AG10803 (cell line): Measurements from ENCODE around the genes ADAM30 and NBPF15.

DNA sequence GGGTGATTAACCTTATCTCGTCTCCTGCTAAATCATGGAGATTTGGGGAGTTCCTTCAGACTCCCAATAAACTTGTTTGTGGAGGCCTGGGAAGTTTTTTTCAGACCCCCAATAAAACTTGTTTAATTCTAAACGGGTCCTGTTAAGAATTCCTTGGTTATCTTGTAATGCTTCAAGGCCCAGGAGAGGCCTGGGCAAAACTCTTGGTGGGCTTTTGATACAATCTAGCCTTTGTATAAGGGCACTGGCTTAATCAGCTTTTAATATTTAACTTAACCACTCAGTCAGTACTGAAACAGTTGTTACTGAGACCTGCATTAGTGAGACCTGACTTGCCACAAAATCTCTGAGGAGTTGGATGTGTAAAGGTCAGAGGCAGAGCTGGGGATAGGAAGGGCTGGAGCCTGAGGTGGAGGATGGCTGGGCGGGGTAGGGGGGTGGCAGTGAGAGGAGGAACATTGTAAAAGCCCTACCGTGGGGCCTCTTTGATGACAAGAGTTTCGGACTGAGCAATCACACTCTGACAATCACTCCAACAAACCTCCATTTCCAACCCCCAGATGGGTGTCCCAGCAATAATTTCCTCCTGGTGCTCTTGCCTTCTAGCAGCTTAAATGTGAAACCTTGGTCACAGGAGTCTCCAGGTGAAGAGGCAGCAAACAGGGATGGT is 6.3 kb upstream of the HMGCS2 start:
- RRBS = no CpG with 5 or more reads among the region's 5 CpGs

DNA sequence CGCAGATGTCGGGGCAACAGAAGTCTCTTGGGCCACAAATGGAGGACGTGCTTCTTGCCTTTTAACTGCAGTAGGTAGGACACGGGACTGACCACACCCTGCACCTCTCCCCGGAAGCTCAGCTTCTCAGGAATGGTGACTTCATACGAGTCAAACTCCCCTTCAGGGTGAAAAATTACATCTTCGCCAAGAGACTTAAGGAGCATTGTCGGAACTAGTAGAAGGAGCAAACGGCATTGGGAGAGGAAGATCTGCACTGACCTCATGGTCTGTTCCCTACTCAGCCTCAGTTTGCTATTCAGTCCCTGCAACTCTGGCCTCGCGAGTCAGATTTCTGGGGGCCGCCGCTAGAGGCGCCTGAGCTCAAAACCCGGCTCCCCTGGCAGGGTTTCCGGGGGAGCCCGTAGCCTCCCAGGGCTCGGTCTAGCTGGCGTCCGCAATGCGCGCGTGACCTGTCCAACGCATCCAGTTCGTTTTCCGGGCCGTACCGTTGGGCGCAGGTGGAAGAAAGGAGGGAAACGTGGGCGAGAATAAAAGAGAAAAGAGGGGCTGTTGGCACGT is at the start of gene ADAM30:
Gene ADAM30 (minus strand): TSS at position 445 of the 561 bp plus-strand sequence.
- RRBS = 25% methylated on average over 8 of the region's 32 CpGs

DNA sequence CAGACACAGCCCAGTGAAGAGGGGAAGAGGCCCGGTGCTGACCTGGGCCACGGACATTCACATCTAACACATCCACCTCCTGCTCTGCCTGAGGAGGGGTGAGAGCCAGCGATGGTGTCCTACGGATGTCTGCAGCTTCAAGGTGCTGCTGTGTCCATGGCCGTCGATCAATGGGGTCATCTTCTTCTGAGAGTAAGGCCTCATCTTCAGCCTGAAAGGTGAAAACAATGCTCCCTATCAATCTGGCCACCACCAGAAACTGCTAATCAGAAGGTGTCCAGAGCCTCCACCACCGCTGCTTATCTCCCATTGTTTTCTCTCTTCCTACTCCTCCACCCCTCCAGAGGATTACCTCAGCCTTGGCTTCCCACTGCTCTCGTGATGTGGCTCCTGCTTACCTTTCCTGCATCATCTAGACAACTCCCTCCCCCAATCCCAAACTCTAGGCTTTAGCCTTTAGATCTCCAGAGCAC is 23.9 kb upstream of the ADAM30 start:
- RRBS = no CpG with 5 or more reads among the region's 8 CpGs

GRCh38 chr1:120665017-120665723 is 58.6 kb upstream of the NOTCH2NLR start:
- RRBS = no CpG with 5 or more reads among the region's 50 CpGs

- RRBS = no CpG with 5 or more reads among the region's 88 CpGs
Observed at GRCh38 chr1:120912903-120914035, 23.7 kb downstream of the PPIAL4A start.

- RRBS = no CpG with 5 or more reads among the region's 11 CpGs
Observed at GRCh38 chr1:121000896-121001228, 111.3 kb downstream of the PPIAL4A start.

- RRBS = no CpG with 5 or more reads among the region's 38 CpGs
Observed at GRCh38 chr1:121051213-121051920, 132.8 kb downstream of the FAM72B start.

GRCh38 chr1:121586597-121587179 is 401.9 kb downstream of the SRGAP2C start:
- RRBS = no CpG with 5 or more reads among the region's 9 CpGs

GRCh38 chr1:143748928-143749226 is 156.9 kb downstream of the H3-7 start:
- RRBS = no CpG with 5 or more reads among the region's 3 CpGs

GRCh38 chr1:143884917-143885282 is 20.9 kb downstream of the H3-7 start:
- RRBS = no CpG with 5 or more reads among the region's 36 CpGs

- RRBS = no CpG with 5 or more reads among the region's 22 CpGs
Observed at GRCh38 chr1:143972410-143972780, 609 bp upstream of the FAM72C start.

GRCh38 chr1:144460694-144460973 is 835 bp downstream of the NBPF15 start:
- RRBS = 2% methylated on average over 6 of the region's 9 CpGs

DNA sequence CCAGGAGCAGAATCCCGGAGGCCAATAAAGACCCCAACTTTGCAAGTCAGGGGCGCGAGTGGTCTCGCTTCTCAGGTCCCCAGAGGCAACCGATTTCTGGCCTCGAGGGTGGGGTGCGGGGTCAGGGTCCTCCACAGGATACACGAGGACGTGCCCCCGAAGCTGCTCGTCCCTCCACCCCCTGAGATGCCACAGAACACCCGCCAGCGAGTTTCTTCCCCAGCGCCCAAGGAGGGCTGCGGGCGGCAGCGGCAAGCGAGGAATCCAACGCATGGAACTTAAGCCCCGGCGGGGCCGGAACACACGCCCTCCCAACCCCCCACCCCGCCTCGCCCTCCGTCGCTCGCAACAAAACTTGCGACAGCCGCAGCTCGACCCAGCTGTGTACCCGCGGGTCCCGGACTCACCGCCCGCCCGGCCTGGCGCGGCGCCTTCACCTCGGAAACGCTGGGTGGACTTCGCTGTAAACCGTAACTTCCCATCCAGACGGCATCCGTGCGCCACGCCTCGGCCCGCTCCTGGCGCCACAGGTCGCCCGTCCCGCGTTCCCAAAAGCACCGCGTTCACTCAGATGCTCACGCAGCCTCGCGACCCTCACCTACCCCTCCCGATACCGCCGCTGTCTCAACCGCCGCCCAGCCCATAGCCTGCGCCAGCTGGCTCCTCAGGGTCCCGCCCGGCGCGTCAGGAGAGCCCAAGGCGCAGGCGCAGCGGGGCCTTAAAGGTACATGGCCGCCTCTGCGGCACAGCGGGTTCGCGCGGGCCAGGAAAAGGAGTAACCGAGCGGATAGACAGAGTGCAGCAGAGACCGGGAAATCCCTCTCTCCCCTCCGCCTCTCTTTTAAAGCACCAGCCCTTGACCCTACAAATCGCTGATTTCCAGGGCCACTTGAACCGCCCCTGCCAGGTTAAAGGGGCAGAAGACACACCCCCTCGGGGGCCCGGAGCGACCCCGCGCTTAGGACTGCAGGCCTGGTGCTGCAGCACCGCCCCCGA is at the start of gene NBPF15:
Gene NBPF15 (minus strand): TSS at position 696 of the 996 bp plus-strand sequence.
- RRBS = no CpG with 5 or more reads among the region's 92 CpGs

- RRBS = no CpG with 5 or more reads among the region's 30 CpGs
Observed at GRCh38 chr1:144490227-144490826, 28.9 kb upstream of the NBPF15 start.

DNA sequence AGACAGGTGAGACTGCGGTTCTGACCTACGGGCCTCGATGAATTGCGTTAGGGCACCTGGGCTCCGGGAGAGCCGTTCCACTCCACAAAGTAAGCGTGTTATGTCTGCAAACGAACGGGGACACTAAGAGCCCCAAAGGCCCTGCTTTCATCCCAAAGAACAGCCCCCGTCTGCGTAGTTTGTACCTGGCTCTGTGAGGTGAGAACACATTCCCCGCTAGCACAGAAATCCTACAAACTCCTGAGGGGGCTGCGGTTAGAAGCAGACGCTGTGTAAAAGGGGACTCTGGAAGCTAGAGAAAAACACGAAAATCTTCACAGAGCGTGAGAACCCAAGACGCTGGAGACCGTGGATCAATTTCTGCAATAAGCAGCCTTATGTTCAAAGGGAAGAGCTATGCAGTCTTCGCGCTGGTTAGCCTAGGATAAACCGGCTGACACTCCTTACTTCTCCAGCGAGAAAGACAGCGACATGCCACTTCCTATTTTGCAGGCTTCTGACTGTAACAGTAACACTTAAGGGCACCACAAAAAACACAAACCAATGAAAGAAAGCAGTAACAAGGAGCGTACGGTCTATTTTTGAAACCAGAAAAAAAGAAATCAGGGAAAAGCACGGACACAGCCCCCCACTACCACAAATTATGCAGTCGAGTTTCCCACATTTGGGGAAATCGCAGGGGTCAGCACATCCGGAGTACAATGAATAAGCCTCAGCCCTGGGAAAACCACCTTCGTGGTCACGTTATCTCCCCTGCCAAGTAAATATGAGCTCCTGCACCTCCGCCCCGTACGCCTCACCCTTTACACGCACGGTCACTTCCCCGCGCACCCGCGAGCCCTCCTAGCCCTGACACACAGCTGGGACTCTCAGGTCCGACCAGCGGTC is 41.3 kb upstream of the PPIAL4F start:
- RRBS = no CpG with 5 or more reads among the region's 42 CpGs

- RRBS = no CpG with 5 or more reads among the region's 25 CpGs
Observed at GRCh38 chr1:144552064-144552472, 40.6 kb upstream of the PPIAL4F start.

DNA sequence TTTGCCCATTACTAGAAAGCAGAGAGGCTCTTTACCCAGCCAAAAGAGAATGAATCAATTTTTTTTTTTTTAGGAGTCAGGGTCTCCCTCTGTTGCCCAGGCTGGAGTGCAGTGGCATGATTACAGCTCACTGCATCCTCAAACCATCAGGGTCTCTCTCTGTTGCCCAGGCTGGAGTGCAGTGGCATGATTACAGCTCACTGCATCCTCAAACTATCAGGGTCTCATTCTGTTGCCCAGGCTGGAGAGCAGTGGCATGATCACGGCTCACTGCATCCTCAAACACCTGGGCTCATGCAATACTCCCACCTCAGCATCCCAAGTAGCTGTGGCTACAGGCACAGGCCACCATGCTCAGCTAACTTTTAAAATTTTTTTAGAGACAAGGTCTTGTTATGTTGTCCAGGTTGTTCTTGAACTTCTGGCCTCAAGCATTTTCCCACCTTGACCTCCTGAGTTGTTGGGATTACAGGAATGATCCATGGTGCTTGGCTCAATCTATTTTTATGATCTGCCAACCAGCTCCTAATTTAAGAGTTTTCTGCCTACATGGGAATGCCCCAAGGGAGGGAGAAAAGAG is 142.6 kb downstream of the SRGAP2B start:
- RRBS = no CpG with 5 or more reads among the region's 1 CpG

DNA sequence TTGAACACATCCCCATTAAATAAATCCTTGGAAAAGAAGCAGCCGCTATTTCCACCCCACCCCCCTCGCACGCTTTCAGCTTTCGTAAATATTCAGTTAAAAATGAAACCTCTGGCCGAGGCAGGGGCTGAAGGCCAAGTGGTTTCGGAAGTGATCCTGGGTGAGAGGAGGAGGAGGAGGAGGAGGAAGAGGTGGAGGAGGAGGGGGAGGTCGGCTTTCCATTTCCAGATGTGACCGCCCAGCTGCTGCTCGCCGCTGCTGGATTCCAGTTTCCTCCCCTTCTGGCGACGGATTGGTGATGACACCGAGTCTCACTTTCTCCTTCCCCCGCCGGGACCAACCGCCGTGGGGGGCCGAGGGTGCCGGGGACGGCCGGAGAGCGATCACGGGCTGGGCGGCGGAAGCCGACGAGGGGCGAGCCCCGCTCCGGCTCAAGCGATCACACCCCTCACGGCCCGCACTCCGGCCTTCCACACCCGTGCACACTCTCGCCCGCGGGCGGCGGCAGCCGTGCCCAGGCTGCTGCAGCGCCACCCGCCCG is 26.2 kb downstream of the PPIAL4D start:
- RRBS = 1% methylated on average over 6 of the region's 44 CpGs

DNA sequence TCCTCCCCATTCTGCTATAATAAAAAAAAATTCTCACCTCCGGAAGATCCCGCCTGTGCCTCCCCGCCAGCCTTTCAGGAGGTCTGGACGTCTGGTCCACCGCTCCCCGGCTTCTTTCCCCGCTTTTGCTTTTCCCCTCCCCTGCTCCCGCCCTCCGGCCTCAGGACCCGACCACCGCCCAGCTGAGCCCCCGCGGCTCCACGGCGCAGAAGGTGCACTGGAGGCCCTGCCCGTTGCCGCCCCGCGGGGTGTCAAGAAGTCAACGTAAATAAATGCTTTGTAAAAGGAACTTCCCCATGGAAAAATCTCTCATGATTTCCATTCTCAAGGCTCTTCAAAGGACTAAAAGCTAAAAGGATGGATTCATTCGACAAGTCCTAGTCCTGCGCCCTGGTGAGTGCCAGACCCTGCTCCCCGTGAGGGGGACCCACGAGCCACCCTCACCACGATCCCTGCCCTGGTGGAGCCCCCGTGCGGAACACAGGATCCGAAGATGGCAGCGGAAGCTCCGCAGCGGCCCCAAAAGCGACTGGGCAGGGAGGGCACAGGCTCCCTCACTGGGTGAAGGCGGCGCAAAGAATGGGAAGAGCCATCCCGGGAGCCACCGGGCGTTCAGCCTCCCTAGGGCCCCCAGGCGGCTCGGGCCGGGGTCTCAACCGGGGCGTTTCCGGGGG is 45.0 kb upstream of the PPIAL4D start:
- RRBS = no CpG with 5 or more reads among the region's 43 CpGs

- RRBS = 2% methylated on average over 10 of the region's 38 CpGs
Observed at GRCh38 chr1:145720939-145721608, 1.8 kb downstream of the CD160 start.